ENCODE data around the genes NUTM2B, NRG3 and RGR.

GRCh38 chr10:79394215-79395116 lies 47.2 kb downstream of the PPIF start:
- RRBS, result 97% methylated on average over 3 of the region's 20 CpGs

DNA sequence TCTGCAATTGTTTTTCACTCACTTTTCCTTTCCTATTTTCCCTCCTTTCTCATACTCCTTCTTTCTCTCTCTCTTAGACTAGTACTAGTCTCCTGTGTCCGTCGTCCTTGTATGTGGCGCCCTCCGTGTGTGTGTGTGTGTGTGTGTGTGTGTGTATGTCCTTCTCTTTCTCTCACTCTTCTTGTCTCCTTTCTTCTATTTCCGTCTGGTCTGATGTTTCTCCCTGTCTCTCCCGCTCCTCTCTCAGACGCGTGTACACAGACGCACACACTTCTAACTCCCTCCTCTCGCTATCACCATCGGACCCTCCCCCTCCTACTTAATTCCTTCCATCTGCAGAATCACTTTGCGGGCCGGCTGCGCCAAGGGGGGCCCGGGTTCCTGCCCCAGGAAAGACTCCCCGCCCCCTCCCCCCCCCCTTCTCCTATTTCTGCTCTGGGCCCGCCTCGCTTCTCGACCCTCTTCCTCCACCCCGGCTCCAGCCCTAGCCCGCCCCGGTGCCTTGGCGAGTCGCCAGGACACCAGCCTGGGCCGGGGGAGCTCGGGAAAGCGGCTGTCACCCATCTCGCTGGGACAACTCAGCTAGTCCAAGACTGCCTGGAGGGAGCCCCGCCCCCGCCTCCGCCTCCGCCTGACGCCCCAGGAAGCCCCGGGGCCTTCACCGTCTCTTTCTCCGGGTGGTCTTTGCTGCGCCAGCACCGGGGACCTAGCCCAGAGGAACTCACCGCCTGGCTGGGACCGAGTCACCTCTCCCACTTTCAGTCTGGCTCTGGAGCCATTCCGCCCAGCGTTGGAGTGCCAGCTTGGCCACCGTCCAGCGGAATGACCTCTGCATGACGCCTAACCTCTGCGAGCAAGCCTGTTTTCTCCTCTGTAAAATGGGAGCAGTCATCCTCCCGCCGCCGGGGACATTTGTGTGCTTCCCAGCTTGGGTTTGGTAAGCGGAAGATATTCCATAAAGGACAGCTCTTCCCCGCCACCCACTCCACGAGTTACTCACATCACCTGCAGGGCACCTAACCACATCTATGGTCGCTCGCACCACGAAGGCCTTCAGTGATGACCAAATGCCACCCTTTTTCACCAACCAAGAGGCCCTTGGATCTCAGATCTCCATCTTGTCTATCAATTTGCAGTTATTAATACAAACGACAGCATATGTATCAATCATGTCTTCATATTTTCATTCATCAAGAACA lies 1.0 kb upstream of the ZCCHC24 start:
- RRBS, result 13% methylated on average over 17 of the region's 56 CpGs

DNA sequence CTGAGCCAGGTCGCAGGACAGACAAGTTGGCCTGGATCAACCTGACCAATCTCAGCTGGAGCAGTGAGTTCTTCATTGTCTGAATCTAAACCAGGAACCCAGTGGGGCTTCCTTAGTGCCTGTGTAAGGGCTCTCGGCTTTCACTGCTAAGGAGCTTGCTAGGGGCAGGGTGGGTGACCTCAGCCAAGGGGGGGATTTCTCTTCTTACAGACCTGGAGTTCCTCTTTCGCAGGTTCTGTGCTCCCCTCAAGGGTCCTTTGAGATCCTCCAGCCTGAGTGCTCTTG lies 273 bp upstream of the SFTPA1 start:
- RRBS, result no CpG with 5 or more reads among the region's 3 CpGs

DNA sequence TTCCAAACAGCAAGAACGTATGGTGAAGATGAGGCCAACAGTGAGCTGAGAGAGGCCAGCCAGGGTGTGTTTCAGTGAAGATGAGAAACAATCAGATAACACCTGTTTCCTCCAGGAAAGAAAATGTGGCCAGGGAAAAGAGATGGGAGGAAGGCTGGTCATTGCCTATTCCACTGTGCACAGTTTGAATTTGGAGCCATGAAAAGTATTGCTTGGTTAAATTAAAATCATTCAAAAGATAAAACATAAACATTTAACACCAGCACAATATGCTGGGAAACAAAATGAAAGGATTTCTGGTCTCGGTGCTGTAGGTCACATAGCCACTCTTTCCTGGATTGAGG lies at the start of gene NUTM2B:
TSS of gene NUTM2B (plus strand) at position 291 of the 344 bp plus-strand sequence.
- RRBS, result no CpG with 5 or more reads among the region's 2 CpGs

- RRBS, result no CpG with 5 or more reads among the region's 2 CpGs
These were observed 33.7 kb downstream of the NUTM2B start for GRCh38 chr10:79736717-79737074.

- RRBS, result 21% methylated on average over 14 of the region's 40 CpGs
These were observed 32.6 kb upstream of the SFTPD start for GRCh38 chr10:79981402-79981932.

DNA sequence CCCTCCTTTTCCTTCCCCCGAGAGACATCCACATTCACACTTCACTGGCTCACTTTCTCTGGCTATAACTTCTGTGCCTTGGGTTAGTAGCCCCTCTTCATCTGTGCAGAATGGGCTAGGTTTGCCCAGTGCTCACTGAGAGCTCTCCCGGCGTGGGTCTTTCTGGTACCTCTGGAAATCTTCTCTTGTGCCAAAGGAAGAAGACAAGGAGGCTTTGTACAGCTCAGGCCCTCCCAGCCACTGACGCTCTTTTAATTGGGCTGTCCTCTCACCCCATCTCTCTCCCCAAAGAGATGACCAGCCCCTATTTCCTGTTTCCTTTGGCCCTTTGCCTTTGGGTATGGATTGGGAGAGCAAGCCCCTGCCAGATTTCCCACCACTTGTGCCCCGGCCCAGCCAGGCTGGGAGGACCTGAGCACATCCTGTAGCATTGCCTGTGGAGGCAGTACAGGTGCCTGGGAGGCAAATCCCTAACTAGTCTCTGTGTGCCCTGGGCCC lies 5.7 kb upstream of the PLAC9 start:
- RRBS, result no CpG with 5 or more reads among the region's 5 CpGs

DNA sequence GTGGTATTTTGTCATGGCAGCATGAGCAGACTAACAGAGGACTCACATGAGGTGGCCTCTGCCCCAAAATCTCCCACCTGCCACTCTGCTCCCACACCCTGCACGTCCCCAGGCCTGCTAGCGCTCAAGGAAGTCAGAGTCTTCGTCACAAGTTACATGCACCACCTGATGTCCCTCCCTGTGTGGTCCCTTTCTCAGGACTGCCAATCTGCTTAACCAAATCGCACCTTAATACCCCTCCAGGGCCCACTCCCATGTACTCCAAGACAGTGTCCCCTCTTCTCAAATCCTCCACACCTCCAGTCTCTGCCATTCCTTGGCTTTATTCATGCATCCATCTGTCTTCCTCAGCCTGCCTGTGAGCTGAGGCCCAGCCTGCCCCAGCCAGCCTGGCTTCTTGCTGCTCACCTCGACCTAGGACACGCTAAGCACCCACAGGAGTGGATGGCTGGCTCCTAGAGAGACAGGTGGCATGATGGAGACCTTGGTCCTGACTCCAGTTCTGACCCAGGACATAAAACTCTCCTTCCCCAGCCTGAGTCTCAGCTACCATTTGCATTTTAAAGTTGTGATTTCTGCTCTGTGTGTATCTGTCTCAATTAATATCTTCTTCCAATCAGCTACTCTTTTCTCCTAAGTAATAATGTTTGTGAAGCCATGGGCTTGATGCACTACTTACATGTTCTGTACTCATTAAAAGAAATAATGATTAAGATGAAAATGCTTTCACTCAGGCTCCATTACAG lies 27.2 kb downstream of the PLAC9 start:
- RRBS, result no CpG with 5 or more reads among the region's 6 CpGs

DNA sequence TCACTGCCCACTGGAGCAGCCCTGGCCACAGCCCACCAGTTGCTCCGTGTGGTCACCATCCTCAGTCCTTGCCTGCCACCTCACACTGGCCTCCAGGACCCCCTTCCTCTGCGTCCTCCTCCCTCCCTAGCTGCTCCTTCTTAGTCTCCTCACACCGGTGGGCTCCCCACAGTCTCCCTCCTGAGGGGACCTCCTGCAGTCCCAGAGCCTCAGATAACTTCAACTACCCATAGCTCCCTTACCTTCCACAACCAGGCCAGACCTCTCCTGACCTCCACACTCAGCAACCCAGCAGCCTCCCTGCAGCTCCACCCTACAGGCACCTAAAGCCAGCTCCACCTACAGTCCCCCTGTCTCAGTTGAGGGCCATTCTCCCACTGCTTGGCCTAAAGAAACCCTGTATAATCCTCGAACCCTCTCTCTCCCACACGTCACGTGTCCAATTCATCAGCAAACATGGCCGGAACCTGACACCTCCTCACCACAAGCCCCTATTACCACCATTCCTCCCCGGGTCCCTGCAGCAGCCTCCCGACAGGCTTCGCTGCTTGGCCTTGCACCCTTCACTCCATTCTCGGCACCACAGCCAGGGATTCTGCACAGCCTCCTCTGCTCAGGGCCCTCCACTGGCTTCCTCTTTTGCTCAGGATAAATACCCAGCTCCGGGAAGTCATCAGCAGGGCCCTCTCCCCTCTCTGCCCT lies 28.1 kb downstream of the PLAC9 start:
- RRBS, result 100% methylated on average over 1 of the region's 12 CpGs

- RRBS, result no CpG with 5 or more reads among the region's 6 CpGs
These were observed 26.1 kb downstream of the ANXA11 start for GRCh38 chr10:80179074-80179839.

DNA sequence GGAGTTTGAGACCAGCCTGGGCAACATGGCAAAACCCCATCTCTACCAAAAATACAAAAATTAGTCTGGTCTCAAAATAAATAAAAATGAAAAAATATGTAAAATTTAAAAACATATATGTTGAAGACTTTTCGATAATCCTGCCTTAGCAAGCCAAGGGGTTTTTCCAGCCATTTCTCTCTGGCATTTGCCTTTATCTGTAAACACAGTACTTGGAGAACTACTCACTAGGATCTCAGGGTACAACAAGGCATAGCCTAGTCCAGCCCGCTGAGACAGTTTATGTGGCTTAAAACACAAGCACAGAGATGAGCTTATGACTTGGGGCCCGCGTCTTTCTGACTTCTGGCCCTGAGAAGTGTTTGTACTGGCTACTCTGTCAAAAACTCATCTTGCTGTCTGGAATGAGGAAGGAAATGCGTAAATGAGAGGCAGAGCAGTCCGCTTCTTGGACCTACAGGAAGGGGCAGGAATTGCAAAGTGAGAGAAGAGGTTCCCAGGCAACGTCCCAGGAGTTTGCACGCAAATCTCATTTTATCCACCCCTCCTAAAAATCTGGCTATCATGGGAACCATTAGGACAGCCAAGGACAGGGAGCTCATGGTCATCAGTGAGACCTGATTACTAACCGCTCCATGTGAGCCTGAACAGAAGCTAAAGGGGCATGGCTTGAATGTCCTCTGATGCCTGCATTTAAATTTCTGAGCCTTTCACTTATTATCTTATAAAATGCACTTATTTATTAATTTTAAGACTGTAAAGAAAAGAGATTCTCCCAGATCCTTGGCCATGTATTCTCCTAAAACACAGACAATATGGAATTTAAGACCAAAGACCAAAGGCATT lies 5.5 kb downstream of the ANXA11 start:
- RRBS, result no CpG with 5 or more reads among the region's 9 CpGs

DNA sequence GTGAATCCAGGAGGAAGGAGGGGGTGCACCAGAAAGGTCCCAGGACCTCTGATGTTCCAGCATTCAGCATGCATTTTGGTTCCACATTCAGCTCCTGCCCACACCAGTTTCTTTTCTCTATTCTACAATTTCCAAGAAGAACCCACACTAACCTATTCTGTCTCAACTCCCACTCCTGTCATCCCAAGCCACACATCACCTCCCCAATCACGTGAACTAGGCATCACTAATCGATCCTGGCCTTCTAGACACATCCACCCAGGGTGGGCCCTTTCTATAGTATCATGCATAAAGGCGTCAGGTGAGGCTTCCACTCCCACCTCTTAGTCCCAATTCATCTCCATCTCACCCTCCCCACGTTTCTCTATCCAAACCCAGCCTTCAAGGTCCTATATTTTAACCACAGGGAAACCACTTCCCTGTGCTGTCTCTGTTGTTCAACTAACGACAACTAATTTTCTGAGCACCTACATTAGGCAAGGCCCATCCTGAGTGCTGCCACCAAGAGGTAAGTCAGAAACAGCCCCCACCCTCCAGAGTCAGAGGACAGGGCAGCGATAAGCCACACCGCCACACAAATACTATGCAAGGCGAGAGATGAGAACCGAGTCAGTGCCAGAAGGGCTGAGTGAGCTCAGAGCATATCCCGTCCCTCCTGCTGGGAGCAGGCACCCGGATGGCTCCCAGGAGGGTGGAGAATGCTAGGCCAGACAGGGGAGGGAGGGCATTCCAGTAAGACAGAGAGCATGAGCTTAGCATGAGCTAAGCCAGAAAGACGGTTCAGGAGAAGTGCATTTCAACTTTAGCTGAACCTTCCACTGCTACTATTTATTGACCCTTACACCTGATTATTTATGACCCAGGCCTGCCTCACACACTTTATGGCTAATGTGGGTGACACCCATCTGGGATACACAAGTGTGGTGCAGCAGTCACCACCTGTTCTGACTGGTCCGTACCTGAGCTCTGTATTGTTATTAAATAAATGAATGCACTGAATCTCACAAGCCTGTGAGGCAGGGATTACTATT lies 1.9 kb downstream of the ANXA11 start:
- RRBS, result no CpG with 5 or more reads among the region's 13 CpGs

GRCh38 chr10:80279986-80280835 lies 9.2 kb downstream of the MAT1A start:
- RRBS, result no CpG with 5 or more reads among the region's 23 CpGs

- RRBS, result no CpG with 5 or more reads among the region's 6 CpGs
These were observed 4.3 kb downstream of the MAT1A start for GRCh38 chr10:80284977-80285683.

GRCh38 chr10:80322278-80322511 lies 32.7 kb upstream of the MAT1A start:
- RRBS, result no CpG with 5 or more reads among the region's 1 CpG

DNA sequence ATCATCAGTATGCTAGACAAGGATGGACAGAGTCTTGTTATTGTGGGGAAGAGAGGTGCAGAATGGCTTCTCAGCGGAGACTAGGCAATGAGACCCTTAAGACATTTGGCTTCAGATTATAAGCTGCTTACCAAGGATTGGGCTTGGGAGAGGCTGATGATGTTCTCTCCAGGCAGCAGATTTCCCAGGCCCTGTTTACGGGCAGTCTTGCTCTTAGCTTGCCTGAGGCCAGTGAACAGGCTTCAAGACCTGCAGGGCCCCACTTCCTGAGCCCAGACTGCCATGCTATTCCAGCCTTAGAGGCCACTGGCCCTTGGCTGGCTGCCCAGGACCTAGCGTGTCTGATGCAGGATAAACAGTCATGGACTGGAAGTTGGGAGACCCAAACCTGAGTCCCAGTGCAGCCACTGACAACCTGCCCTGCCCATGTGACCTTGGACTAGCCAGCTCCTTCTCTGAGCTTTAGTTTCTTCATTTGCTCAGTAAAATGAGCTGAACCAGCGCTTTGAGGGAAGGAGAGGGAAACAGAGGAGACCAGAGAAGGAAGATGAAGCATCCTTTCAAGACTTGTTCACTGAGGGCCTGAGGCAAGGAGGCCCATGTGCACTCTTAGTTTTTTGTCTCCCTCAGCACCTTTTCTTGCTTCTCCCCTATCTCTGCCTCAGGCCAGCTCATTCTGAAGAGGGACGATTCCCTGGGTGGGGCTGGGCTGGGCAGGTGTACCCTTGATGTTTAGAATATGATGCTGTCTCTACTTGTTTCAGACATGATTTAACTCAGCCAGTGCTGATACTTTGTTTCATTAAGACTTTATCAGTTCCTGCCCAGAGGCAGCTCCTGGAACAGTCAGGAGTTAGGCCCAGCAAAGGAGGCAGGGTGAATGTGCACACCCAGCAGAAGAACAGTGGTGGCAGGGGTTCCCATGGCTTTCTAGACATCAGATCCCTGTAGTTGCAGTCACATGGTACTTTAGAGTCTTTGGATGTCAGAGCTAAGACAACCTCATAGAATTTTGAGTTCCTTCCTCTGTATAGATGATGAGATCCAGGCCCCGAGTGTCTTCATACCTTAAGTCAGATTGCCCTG lies 3.2 kb downstream of the PRXL2A start:
- RRBS, result no CpG with 5 or more reads among the region's 6 CpGs

DNA sequence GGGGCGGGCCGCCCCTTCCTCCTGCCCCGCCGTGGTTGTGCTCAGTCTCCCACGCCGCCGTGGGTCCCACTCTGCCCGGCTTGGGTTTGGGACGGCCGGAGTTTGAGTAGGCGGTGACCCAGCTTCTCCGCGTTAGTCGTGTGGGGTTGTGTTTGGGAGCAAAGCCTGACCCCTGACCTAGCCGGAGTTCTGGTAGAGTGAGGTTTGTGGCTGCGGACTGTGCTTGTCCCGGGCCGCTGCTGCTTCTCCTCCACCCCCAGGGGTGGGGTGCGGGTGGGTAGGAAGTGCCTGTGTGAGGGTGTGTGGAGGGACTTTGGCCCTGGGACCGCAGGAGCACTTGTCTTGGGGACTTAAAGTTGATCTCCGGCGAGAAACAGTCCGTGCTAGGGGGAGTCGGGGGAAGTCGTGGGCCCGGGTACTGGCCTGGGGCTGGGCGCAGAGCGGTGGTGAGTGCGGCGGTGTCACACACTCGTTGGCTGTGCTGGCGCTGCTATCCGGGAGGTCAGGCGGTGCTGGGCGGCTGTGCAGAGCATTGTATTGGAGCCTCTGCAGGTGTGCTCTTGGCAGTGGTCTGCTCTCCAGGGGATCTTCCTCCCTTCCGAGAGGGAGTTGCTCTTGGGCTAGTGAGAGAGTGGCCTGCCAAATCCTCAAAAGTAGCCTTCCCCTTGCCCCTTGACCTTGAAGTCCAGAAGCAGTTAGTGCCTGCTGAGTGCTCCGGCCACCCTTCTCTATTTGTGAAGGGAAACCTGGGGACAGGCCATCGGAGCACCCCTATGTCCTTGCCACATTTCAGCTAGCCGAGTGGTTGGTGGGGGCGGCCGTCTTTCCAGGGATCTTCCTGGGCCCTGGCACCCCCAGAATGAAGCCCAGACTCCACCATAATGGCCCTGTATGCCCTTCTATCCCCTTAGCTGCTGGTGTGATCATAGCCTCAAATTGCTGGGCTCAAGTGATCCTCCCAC lies 1.0 kb downstream of the TSPAN14 start:
- RRBS, result 2% methylated on average over 25 of the region's 41 CpGs

DNA sequence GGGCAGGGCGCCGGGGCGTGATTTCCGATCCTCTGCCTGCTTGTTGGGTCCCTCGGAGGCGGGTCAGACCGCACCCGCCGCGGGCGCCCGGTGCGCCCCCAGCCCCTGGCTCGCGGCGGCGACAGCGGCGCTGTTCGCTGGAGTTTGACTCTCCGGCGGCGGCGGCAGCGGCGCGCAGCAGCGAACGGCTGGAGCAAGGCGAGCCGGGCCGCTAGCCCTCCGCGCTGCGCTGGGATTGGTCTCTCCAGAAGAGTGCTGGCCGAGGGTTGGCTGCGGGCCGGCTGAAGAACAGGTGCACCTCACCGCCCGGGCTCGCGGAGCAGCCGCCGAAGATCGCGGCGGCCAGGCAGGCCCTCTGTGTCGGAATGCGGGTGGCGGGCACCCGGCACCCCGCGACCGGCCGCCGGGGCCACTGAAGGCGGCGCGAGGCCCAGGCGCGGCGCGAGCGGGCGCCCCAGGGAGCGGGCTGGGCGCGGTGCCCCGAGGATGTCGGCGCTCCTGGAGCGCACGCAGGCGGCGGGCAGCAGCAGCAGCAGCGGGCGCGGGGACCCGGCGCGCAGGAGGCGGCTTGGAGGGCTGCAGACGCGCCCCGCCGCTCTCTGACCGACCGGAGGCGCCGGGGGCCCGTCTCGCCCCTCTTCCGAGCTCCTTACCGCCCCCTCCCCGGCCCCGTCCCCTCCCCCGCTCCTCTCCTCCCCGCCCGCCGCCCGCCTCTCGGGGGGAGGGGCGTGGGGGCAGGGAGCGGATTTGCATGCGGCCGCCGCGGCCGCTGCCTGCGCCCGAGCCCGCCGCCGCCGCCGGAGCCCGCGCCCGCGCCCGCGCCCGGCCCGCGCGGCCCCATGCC lies at the start of gene NRG3:
TSS of gene NRG3 (plus strand) at position 744 of the 844 bp plus-strand sequence.
- RRBS, result 3% methylated on average over 68 of the region's 126 CpGs

GRCh38 chr10:84244947-84245548 lies at the start of gene RGR:
RGR (plus strand) TSS chr10:84245053.
- RRBS, result no CpG with 5 or more reads among the region's 10 CpGs

DNA sequence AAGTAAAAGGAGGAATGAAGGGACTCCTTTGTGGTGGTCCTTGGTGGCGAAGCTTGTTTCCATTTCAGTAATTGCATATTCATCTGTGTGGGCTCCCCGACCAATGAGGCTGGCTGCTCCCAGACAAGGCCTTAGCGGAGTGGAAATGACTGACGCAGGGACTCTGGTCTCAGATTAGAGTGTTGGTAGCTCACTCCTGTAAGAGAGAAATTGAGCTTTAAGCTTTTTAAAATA lies 873 bp downstream of the CCSER2 start:
- RRBS, result no CpG with 5 or more reads among the region's 4 CpGs